ENCODE data around the gene RNASET2.

DNA sequence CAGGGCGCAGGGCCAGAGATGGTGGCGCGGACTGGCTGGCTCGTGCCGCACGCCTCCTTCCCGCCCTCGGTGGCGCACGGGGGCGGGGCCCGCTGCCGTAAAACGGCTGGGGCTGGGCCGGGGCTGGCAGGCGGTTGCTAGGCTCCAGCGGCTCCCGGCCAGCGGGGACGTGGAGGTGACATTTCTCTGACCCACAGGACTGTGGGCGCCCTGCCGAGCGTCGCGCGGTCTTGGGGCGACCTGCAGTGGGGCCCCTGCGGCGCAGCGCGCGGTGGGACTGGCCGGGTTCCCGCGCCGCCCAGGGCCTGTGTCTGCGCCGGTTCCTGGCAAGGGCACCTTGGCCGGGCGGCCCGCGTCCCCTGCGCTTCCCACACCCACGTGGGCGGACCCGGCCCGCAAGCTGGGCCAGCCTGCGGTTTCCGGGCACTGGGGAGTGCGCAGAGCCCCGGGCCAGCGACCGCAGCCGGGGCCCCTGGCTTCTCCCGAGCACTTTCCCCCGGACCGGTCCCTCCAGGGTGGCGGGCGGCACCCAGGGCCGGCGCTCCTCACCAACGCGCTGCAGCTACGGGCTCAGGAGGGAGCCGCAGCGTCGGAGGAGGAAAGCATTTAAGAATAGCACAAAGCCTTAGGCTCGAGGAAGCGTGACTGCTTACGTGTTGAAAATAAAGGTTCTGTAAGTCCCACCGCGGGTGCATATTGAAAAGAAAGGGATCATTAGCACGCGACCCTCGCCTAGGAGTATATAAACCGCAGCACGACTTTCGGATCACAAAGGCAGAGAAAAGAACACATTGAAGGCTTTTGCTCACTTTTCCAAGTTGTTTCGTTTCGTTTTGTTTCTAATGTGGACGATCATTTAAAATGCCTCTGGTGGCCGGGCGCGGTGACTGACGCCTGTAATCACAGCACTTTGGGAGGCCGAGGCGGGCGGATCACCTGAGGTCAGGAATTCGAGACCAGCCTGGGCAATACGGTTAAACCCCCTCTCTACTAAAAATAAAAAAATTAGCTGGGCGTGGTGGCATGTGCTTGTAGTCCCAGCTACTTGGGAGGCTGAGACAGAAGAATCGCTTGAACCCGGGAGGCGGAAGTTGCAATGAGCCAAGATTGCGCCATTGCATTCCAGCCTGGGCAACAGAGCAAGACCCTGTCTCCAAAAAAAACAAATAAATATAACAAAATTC, 702 bp upstream of the MPC1 start:
- PRO-cap: bidirectional peak, plus-strand start at position 100 of the sequence, minus-strand start outside the sequence; bidirectional peak, plus-strand start at position 405 of the sequence, minus-strand start at position 361 of the sequence; bidirectional peak, plus-strand start at position 665 of the sequence, minus-strand start at position 608 of the sequence

DNA sequence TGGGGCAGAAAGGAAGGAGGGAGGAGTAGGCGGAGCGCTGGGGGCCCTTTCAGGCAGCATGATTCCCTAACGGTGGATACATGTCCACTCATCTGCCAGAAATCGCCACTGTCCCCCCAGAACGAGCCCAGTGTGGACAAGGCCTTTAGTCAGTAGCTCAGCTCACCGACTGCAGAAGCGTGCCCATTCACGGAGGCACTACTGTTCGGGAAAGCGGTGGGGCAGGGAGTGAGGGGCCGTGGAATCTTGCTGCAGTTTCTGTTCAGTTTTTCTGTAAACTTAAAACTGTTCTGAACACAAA, 87.8 kb upstream of the MPC1 start:
- PRO-cap: no peak

DNA sequence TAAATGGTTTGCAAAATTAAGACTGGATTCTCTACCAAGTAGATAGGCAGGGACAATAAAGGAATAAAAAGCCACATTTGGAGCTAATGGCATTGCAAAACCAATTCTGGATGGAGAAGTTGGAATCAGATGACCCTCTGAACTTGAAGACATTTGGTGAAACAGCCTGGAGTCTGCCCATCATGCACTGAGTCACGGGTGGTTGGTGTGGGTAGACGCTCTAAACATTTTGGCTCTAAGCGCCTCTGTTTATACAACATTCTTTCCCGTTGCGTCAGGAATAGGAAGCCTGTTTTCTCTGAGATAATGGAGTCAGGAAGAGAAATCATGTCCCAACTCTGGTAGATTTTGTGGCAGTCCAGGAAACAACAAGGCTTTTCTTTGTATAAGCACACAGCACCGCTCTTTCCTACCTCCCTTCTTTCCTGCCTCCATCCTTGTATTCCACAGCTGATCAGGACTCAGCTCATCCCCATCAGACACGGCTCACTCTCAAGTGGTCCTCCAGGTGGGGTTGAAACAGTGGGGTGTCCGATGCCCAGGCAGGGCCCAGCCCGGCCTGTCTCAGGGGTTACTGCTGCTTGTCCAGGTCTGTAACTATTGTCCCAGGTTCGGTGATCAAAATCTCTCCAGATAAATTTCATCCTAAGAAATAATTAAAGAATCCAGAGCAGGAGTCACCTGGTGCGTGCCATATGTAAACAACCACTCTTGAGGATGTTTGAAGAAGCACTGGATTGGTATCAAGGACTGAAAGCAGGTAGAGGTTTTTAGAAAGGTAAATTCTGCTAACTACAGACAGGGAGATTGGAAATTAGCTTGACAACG, 12.1 kb upstream of the RAMACL start:
- PRO-cap: no peak

- PRO-cap: no peak
Measured at GRCh38 chr6:166623225-166623809, 3.7 kb downstream of the RPS6KA2 start.

GRCh38 chr6:166748022-166748496, 121.0 kb upstream of the RPS6KA2 start:
- PRO-cap: no peak

DNA sequence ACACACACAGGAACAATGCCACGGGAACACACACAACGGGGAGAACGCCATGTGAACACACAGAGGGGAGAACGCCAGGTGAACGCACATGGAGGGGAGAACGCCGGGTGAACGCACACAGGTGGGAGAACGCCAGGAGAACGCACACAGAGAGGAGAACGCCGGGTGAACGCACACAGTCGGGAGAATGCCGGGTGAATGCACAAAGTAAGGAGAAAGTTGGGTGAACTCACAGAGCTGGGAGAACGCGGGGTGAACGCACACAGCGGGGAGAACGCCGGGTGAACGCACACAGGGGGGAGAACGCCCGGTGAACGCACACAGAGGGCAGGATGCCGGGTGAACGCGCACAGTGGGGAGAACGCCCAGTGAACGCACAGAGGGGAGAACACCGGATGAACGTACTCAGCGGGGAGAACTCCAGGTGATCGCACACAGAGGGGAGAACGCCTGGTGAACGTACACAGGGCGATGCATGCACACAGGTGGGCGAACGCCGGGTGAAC, 57.6 kb downstream of the RNASET2 start:
- PRO-cap: no peak

- PRO-cap: no peak
Measured at GRCh38 chr6:166904223-166904717, 52.1 kb downstream of the RNASET2 start.

DNA sequence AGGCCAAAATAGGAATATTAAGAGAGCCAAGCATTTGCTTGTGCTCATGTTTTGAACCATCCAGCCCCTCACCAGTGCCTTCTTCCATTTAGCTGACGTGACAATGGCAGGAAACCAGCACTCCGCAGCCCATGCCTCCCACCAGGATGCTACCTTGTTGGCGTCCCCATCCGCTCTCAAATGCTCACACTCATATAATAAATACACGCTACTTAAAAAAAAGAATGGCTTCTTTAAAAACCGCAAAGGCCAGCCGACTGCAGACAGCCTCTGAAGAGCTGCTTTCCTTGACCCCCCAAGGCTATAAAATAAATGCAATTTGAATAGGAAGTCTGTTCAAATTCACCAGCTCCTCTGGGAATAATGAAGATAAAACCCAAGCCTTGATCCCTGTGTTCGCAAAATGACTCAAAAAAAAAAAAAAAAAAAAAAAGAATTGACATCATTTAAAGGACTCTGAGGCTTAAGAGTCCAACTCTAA, 29.0 kb downstream of the RNASET2 start:
- PRO-cap: no peak

DNA sequence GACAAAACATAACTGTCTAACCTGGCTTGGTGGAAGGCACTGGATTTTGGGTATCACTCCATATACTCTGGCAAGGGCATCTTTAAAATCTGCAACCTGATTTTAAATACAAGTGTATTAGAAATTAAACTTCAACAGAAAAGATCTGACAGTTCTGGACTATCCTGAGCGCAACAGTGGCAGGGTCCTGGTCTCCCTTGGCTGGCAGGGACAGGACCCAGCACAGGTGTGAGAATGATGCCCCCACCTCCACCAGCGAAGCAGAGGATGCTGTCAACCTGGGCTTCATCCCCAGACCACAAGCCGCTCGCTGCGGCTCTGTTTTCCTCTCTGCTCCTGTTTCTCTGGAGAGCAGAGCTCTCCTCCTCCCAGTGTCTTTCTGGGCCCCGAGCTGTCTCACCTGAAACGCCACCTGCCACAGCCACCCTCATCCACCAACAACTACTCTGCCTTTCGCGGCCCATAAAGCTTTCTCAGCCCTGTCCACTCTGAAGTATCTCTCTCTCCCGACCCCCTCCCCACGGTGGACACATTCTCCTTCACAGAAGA, 25.3 kb downstream of the RNASET2 start:
- PRO-cap: no peak

DNA sequence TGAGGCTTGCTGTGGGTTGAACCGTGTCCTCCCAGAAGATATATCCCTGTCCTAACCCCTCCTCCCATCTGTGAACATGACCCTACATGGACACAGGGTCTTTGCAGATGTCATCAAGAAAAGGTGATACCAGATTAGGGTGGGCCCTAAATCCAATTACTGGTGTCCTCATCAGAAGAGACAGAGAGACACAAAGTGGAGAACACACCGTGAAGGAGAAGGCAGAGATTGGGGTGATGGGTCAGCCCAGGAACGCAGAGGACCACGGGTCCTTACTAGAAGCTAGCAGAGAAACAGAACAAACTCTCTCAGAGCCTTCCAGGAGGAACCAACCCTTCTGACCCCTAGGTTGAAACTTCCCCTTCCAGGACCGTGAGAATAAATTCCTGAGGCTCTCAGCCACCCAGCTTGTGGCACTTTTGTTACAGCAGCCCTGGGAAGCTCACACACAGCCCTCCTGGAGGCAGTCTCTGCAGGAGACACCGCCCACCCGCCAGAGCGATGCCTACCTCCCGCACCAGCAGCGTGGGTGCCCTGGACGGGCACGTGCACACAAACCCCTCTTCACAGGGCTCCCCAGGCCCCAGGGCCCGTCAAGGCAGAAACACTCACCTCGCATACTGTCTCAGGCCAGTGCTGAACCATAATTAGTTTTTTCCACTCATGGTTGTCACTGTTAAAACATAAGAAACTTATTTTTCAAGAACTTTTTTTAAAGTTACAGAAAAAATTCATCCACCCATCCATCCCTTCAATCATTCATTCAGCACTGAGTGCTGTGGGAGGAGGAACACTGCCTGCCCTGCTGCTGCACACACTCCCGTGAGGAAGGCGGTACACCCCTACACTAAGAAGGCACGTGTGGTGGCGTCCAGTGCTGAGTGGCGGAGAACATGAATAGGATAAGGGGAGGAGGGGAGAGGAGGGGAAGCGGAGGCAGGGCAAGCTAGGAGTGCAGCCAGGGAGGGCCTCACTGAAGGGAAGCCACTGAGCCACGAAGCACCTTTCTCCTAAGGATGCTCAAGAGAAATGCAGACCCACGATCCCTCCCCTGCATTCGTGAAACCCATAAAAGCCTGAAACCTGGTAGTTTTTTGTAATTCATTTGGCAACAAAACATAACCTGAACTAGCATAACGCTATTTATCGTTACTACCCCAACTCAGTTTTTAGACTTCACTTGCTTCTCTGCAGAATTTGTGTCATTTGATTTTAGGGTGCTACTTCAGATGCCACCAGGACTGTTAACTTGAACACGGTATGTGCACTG, 4.0 kb downstream of the RNASET2 start:
- PRO-cap: no peak

DNA sequence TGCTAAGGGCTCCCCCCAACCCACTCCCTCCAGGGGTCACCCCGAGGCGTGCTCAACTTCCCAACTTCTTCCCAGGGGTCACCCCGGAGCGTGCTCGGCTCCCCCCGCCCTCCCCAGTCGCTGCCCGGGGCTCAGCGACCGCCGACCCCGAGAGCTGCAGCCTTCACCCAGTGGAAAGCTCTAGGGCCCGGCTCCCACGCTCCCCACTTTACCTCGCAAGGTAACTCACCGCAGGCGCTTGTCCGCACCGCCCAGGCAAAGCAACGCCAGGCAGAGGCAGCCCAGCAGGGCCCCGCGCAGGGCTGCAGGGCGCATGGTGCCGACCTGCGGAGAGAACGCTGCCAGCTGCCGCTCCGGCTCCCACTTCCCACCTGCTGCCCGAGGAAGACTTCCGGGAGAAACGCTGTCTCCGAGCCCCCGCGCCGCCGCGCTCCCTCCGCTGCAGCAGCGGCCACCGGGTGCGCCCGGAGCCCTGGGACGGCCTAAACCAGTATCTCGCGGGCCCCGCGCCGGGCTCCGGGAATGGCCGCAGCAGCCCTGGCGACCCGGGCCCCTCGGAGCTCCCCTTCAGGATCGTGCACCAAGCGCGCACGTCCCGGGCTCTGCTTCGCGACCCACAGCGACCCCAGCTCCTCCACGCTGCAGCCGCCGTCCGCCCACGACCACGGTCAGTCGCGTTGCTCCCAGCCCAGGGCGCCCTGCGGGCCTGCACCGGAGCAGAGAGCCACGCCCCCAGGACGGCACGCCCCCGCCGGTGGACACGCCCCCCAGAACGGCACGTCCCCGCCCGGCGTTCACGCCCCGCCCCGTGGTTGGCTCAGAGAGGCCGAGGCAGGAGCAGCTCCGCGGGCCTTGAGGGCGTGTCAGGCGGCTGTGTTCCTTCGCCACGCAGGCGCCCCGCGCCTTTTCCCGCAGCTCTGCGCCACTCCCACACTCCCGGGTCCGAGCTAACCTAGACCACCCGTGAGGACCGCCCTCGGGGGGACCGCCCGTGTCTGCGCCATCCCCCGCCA, at the start of gene RNASET2:
RNASET2 (minus strand) TSS at position 683 of the 1,013 bp plus-strand sequence.
- PRO-cap: bidirectional peak, plus-strand start at position 846 of the sequence, minus-strand start at position 683 of the sequence

DNA sequence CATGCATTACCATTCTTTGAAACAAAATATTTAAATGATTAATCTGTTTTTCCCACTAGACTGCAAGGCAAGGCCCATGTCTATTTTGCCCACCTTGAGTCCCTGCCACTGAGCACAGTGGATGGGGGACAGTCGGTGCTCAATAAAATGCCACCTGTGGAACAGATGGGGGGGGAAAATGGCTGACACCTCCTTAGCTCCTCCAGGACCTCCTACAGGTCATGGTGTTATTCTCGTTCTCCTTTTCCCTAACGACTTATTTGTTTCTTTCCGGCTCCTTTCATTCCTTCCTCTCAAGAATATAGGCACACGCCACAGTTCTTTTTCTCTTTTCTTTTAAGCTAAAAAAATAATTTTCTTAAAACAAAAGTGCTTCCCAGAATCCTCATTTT, 1.3 kb upstream of the RNASET2 start:
- PRO-cap: no peak

- PRO-cap: bidirectional peak, plus-strand start at chr6:166999415, minus-strand start at chr6:166999076
Measured at GRCh38 chr6:166998630-166999145, 509 bp upstream of the CEP43 start.

GRCh38 chr6:167130783-167131907, 8.2 kb downstream of the CCR6 start:
- PRO-cap: no peak

DNA sequence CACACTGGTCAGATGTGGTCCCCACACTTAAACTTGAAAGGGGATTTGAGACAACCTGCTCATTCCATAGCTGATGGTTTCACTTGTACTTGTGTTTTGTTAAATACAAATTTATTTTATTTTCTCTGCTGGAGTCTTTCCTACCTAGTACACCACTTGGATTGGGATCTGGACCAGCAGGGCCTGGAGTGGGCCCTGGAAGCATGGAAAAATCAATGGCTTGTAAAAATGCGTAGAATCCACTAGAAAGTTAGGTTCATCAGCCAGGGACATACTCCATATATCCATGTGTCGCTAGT, 521 bp upstream of the GPR31 start:
- PRO-cap: no peak

- PRO-cap: no peak
Measured at GRCh38 chr6:167350711-167351859, 26.2 kb downstream of the TTLL2 start.

- PRO-cap: no peak
Measured at GRCh38 chr6:167682579-167683592, 143.8 kb upstream of the AFDN start.

GRCh38 chr6:167790816-167792088, 35.5 kb upstream of the AFDN start:
- PRO-cap: no peak

GRCh38 chr6:167856771-167857321, 30.1 kb downstream of the AFDN start:
- PRO-cap: no peak

GRCh38 chr6:167889113-167889453, 62.4 kb downstream of the AFDN start:
- PRO-cap: no peak

All from type B pancreatic cell (in vitro differentiated cells).